ENCODE data around the gene IMPA2.

GRCh38 chr18:9118104-9118310, 15.5 kb downstream of the NDUFV2 start:
- PRO-cap: no peak

DNA sequence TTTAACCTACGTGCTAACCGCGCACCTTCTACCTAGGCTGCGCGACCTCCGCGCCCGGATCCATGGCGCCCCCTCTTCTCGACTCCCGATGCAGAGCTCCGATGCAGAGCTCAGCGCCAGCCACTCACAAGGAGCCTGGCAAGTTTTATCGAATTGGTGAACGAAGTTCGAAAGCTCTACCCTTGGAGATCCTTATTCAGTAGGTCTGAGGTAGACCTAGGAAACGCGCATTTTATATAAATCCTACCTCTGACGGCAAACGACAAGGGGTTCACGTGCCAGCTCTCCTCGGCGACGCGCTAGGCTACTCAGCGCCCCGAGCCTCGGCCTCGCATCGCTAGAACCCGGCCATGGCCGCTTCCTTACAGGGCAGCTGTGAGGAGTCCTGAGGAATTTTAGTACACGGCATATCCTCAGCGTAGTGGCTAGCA, 668 bp upstream of the TWSG1 start:
- PRO-cap: no peak

GRCh38 chr18:9404374-9405689, 70.3 kb downstream of the TWSG1 start:
- PRO-cap: no peak

- PRO-cap: no peak
Measured at GRCh38 chr18:9473965-9474462, 1.3 kb upstream of the RALBP1 start.

DNA sequence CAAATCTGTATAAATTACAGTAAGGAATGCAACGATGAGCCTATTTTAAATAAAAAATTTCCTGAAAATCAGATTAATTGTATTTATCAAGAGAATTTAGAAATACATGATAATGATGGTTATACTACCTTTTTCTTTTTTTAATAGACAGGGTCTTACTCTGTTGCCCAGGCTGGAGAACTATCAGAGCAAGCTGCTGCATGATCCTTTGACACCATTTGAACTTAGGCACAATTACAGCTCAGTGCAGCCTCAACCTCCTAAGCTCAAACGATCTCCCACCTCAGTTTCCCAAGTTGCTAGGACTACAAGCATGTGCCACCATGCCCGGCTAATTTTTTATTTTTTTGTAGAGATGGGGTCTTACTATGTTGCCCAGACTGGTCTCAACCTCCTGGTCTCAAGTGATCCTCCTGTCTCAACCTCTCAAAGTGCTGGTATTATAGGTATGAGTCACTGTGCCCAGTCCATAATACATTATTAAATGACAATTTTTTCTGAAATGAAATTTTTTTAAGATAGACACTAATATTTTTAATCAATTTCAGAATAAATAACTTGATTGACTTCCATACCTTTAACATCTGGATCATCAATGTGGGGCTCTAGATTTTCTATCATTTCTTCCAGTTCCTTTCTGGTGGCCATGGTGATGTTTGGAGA, 44.6 kb downstream of the PPP4R1 start:
- PRO-cap: no peak

DNA sequence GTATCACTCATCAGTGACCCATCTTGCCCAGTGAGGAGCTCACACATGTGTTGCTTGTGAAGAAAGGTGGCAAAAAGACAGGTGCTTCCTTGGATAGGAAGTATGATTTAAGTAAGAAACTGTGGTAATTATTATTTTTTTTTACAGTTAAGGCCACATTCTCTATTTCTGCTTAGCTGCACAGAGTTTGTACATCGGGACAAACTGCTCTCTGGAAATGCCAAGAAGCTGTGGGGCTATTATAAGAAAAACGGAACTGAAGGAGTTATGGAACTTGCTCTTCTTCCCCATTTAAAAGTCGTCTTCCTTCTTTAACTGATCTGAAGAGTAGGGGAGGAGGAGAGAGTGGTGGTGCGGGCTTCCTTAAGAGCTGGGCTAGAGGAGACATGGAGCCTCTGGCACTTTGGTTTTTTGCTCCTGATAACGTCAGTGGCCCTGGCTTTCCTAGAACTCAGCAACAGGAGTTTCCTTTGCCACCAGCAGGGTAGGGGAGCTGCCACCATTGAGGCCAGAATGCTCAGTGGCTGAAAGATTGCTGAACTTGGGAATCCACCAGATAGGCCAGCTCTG, 54.4 kb downstream of the RAB31 start:
- PRO-cap: no peak

GRCh38 chr18:9808154-9809360, 77.2 kb upstream of the TXNDC2 start:
- PRO-cap: no peak

- PRO-cap: no peak
Measured at GRCh38 chr18:9824292-9824771, 61.4 kb upstream of the TXNDC2 start.

DNA sequence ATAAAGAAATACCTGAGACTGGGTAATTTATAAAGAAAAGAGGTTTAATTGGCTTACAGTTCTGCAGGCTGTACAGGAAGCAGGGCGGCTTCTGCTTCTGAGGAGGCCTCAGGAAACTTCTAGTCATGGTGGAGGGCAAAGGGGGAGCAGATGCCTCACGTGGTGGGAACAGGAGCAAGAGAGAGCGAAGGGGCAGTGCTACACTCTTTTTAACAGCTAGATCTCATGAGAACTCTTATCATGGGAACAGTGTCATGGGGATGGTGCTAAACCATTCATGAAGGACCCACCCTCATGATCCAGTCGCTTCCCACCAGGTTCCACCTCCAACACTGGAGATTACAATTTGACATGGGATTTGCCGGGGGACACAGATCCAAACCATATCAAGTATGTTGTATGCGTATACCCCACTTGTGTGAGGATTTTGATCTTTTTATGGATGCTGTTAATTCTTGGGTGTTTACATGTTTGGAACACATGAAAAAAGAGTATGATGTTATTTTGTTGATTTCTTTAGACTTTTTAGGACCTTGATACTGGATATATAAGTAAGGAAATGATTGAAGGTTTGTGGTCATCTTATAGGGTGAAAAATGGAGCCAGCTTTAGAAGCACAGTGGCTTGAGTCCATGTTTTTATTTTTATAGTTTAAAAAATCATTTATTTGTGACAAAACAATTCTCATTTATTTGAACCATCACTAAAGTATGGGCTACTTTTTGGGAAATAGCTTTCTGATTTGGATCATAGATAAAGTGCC, 28.9 kb downstream of the VAPA start:
- PRO-cap: no peak

DNA sequence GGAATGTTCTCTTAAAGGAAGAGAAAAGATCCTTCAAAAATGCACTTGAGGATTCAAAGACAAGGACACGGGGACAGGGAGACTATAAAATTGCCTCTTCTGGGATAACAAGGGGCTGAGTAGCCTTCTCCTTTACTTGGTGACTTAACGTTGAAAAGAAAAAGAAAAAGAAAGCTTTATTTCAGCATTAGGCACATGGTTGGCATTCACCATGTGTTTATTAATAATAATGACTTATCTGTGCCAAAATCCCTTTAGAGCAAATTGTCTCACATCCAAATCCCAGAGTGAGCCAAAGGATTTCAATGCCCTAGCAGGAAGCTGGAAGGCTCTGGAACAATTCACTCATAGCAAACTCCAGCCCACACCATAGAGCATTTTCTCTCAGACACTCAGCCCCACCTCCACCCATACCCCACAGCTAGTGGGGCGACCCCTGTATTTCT, 100.3 kb upstream of the APCDD1 start:
- PRO-cap: no peak

GRCh38 chr18:10726412-10727261, 200.8 kb downstream of the NAPG start:
- PRO-cap: no peak

- PRO-cap: no peak
Measured at GRCh38 chr18:11110431-11110953, 38.9 kb downstream of the PIEZO2 start.

GRCh38 chr18:11147244-11147931, 2.0 kb downstream of the PIEZO2 start:
- PRO-cap: no peak

DNA sequence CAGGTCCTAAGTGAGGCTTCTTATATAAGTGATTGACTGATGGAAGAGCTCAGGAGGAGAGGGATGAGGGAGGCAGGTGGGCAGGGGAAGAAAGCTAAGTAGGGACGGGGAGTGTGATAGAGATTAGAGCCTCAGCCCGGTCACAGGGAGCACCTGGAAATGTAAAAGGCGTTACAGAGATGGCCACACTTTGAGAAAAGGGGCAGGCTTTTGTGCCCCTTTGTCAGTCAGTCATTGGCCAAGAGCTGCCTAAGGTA, 12.2 kb upstream of the PIEZO2 start:
- PRO-cap: no peak

DNA sequence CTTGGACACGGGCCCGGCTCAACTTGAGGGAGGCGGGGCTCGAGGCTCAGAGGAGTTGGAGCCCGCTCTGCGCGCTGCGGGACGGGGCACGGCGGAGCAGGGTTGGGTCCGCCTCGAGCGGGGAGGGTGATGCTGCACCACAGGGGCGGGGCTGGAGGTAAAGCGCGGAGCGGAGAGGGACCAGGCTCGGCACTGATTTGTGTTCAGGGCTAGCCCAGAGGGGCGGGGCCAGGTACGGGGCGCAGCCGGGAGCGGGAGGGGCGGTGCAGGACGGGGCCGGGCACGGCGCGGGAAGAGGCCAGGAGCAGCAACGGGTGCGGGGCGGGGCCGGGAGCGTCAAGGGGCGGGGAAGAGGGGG, 354 bp upstream of the IMPA2 start:
- PRO-cap: no peak

DNA sequence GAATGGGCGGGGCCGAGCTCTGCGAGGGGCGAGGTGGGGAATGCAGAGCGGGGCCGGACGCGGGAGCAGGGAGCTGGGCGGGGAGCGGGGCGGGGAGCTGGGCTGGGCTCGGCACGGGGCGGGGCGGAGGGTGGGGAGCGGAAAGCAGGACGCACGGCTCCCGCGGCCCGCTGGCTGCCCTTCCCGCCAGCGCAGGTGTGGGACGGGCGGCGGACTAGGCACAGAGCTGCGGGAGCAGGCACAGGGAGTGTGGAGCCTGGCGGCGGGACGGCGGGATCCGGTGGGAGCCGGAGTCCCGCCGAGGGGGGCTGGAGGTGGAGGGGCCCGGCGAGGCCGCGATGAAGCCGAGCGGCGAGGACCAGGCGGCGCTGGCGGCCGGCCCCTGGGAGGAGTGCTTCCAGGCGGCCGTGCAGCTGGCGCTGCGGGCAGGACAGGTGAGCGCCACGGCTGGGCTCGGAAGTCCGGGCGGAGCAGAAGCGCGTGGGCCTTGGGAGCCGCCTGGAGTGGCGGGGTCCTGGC, at the start of gene IMPA2:
IMPA2 (plus strand) TSS at position 176 of the 519 bp plus-strand sequence.
- PRO-cap: no peak

GRCh38 chr18:12031628-12032282, 50.4 kb downstream of the IMPA2 start:
- PRO-cap: no peak

DNA sequence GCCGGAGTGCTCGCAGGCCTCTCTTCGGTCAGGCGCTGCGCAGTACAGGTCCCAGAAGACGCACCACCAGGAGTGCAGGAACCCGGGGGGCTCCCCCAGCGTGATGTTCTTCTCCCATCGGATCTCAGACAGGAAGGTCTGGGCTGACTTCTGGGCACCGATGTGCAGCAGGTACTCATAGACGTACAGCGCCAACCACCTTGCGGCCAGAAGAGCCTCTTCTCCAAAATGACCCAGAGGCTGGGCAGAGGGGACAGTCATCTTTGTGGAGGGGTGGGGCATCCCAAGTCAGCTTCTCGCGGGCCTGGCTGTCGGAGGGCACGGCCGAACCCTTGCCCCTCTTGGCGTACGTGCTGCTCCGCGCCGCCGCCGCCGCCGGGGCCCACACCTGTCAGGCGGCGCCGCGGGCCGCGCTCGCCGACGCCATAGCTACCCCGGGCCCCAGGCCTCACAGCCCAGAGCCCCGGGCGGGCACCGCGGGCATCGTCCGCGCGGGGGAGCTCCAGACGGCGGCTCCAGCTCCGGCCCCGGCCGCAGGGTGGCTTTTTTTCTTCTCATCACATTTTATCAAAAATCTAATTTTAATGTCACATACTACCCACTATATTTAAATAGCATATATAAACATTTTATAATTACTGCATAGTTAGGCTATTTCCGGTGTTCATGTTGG, 25.4 kb upstream of the ANKRD62 start:
- PRO-cap: no peak

DNA sequence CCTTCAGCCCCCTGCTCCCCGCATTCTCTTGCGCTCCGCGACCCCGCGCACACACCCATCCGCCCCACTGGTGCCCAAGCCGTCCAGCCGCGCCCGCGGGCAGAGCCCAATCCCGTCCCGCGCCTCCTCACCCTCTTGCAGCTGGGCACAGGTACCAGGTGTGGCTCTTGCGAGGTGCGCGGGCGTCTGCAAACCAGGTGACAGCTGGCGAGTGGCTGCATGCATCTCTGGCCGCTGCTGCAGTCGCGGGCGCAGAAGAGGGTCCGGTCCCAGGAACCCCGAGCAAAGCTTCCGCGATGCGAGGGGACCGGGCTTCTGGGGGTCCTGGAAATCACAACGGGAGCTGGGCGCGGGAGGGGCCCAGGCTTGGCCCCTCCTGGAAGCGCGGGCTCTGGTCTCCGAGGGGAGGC, 365 bp downstream of the CIDEA start:
- PRO-cap: no peak

DNA sequence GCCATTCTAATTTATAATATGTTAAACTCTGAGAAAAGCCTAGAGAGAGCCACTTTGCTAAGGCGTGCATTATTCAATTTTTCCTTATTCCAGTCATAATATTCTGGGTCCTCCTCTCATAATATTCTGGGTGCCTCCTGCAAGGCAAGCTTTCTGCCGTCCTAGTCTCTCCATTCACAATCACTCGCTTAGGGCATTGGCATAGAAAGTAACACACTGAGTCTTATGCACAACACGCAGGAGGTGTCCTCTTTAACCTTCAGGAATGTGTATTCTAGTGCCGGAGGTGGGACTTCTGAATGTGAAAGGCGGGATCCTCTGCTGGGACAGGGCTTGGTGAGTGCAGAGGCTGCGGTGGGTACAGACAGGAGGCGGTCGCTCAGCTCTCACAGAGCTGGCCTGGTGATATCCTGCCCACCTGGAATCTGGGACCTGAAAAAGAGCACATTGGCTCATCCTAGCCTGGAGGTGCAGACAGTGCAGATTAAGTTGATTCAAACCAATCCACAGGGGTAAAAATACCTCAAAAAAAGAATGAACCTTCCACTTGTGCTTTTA, 19.3 kb upstream of the TUBB6 start:
- PRO-cap: no peak

All from neutrophil (primary cell).